ENCODE measurements around the gene ZNF268.

- RRBS: no CpG with 5 or more reads among the region's 14 CpGs
Measured at GRCh38 chr12:131756361-131756699, 45.4 kb downstream of the SFSWAP start.

GRCh38 chr12:131783735-131784485 lies 44.3 kb upstream of the MMP17 start:
- RRBS: 74% methylated on average over 3 of the region's 12 CpGs

DNA sequence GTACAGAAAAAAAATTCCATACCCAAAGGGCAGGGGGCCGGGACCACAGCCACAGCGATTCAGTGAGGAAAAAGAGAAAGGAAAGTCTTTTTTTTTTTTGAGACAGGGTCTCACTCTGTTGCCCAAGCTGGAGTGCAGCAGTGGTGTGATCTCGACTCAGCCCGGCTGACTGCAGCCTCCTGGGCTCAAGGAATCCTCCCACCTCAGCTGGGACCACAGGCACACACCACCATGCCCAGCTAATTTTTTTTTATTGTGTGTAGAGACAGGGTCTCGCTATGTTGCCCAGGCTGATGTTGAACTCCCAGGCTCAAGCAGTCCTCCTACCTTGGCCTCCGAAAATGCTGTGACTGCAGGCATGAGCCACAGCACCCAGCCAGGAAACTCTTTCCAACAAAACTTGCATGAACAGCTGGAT lies 35.2 kb upstream of the MMP17 start:
- RRBS: no CpG with 5 or more reads among the region's 6 CpGs

GRCh38 chr12:131928962-131929165 lies 212 bp upstream of the PUS1 start:
- RRBS: 1% methylated on average over 7 of the region's 20 CpGs

DNA sequence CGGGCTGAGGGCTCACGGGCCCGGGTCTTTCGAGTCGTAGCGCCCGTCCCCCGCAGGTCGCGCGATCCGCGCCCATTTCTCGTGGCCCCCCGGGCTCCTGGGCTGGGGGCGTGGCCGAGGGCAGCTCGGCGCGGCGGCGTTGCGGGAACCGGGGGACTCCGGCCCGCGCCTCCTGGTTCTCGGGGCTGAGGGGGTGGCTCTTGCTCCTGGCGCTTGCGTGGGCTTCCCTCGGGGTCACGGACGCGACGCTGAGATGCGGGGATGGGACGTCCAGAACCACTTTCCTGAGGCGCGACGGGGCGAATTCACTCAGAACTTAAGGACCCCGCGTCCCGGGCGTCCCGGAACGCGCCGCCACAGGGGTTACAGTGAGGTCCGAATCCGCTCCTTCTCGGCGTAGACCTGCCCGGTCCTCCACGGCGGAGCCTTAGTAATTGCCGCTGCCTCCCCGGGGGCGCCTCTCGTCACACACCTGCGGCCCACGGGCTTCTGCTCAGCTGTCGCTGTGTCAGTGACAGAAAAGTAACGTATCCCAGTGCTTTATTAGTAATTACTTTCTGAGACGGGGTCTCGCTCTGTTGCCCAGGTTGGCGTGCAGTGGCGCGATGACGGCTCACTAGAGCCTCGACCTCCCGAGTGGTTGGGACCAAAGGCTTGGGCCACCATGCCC lies 606 bp downstream of the EP400 start:
- RRBS: 1% methylated on average over 39 of the region's 72 CpGs

GRCh38 chr12:132138701-132139486 lies 5.2 kb downstream of the DDX51 start:
- RRBS: 70% methylated on average over 2 of the region's 25 CpGs

DNA sequence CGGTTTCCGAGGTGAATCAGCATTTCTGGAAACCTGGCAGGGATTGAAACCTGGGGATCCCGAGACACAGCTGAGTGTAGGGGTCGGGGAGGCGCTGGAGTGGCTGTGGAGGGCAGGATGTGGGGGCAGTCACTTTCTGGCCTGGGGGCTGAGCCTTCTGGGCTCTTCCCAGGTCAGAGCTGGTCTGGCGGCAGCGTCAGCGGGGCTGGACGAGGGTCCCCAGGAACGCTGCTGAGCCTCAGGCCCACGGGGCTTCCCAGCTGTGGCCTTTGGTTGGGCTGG lies 23.7 kb downstream of the NOC4L start:
- RRBS: no CpG with 5 or more reads among the region's 11 CpGs

DNA sequence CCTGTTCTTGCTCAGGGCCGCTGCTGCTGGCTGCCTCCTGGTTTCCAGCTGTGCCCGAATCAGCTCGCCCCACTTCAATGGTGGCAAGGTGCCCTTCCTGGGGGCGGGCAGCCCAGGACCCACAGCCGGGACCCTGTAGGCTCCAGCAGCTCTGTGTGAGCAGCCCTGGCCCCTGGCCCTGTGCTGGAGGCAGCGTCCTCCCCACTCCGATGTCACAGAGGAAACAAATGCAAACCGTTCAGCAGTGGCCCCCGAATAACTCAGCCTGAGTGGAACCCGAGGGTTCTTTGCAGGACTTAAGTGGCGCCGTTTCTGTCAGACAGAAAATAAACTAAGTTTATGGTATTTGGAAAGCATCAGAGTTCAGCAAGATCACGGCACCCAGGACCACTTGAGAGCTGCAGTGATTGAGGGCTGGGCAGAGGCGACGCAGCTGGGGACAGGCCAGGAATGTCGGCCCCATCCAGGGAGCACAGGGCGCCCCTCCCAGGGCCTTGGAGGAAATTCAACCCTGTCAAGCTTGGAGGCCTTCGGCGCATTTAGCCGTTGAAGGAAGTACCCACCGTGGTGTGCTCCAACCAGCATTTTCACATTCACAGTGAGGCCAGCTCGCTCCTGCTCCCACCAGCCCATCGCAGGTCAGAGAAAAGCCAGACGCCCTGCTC lies 55.9 kb downstream of the GALNT9 start:
- RRBS: no CpG with 5 or more reads among the region's 24 CpGs

DNA sequence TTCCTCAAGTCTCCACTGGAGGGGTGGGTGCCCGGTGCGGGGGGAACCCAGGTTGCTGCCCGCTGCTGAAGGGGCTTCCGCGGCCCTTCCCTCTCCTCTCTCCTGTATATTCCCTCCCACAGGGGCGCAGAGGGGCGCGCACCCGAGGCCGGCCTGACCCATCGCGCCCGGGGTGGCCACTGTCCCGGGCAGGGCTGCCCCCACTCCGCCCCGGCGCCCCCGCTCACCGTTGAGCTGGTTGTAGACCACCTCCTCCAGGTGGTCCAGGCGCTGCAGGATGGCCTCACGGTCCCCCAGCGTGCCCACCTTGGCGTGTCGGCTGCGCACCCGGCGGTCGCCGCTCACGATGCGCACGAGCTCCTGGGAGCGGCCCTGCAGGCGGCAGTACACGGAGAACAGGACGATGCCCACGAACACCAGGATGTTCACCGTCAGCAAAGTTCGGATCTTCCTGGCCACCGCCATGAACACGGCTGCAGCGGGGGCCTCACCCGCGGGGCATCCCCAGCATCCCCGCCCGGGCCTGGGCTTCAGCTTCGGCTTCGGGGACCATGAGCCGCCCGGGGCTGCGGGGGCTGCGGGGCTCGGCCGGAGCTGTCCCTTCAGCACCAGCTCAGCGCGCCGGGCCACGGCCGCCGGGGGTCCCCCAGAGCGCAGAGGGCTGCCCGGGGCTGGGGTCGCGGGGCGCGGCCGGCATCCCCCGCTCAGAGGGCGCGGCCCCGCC lies 488 bp downstream of the GALNT9 start:
- RRBS: 12% methylated on average over 20 of the region's 71 CpGs

DNA sequence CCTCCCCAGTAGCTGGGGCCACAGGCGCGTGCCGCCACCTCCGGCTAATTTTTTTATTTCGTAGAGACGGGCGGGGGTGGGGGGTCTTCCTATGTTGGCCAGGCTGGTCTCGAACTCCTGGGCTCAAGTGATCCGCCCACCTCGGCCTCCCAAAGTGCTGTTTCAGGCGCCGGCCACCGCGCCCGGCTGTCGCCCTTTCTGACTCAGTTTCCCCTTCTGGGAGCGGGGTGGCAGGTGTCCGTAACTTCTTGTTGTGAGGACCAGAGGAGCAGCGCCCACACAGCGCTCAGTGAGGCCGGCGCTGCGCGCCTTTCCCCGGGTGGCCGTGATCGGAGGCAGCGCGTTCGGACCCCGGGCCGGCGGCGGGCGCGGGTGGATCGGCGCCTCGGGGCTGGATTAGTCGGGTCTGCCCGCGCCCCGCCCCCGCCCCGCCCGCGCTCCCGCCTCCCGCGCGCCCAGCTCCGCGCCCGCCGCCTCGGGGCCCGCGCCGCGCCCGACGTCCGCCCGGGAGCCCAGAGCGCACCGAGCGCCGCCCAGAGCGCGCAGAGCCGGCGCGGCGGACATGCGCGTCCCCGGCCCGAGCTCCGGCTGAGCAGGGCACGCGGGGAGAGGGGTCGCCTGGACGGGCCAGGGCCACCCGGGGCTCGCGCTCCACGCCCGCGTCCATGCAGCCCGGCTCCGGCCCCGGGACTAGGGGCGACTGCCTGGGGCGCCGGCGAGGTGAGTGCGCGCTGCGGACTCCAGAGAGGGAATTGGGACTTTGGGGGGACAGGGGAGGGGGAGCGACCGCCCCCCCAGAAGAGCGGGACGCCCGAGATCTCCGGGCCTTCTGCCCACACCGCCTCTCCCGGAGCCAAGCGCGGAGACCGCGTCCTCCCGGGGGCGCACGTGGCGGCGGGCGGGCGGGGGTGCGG lies 50.6 kb downstream of the LRCOL1 start:
- RRBS: 2% methylated on average over 59 of the region's 119 CpGs

DNA sequence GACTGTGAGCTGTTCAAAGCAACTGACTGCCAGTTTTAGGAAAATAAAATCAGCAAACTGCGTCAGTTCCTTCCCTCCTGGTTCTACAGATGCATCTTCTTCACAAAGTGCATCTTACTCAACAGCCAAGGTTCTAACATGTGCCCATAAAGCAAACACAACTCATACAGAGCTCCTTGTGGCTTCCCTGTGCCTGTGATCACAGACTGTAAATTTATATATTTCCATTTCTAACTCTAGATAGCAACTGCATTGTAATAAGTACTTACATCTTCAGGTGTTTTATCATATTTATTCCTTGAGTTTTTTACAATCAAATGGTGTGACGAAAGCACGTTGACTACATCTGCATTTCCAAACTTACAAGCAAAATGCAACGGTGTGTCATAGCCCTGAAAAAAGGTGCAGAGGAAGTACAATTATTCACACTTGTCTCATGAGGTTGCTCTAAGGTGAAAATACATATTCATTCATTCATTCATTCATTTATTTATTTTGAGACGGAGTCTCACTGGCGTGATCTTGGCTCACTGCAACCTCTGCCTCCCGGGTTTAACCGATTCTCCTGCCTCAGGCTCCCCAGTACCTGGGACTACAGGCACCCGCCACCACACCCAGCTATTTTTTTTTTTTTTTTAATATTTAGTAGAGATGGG lies 18.6 kb downstream of the ANKLE2 start:
- RRBS: no CpG with 5 or more reads among the region's 9 CpGs

- RRBS: 99% methylated on average over 9 of the region's 37 CpGs
Measured at GRCh38 chr12:132747672-132748566, 13.7 kb downstream of the ANKLE2 start.

DNA sequence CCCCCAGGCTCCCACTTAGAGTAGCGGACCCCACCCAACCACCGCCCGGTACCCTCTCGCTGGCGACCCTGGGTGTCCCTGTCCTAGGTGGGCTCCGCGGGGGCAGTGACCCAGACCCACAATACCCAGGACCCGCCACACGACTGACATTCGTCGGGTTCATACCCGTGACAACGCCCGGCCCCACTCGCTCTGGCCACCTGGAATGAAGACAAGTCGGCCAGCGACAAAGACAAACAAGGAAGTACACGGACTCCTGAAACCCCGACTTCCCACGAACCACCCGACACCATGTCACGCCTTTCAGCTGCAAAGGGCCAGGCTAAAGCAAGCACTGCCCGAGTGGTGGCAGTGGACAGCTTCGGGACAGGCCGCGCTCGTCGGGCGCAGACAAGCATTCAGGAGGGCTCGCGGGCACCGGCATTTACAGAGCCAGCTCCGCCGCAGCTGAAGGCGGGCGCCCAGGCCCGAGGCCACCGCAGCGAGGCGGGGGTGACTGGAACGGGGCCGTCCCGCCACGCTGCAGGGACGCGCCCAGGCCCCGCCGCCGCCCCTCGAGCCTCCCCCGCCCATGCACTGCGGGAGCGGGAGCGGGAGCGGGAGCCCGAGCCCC lies 401 bp downstream of the GOLGA3 start:
- RRBS: no CpG with 5 or more reads among the region's 56 CpGs

DNA sequence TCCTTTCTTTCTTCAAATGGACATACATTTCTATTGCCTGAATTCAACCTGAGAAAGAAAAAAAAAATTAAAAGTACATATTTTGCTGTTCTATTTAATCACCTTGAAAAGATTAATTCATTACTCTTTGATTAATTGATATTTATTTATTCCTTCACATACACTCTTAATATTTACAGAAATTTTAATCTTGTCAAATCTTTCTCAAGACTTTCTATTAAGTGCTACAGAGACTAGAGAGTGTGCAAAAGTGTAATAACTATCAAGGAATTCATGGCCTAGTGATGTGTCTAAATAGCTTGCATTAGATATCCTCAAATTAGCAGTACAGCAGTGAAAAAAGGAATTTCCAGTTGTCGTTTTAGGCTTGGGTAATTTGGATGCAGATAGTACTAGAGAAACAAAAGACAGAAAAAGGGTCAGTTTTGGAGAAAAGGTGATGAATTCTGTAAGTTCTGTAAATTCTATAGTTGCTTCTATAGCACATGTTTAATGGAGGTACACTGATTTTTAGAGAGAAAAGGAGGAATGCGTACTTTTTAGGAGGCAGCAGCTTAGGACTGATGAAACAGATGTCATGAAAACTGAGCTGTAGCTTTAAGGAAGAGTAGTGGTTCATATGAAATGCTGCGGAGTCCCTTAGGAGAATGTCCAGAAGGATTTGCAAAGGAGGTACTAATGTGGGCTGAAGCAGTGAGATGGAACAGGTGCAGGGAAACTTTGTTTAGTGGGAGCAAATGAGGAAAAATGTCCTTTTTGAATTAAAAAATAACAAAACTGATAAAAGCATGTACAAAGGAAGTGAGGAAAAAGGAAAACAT lies 3.7 kb downstream of the ZNF140 start:
- RRBS: no CpG with 5 or more reads among the region's 3 CpGs

DNA sequence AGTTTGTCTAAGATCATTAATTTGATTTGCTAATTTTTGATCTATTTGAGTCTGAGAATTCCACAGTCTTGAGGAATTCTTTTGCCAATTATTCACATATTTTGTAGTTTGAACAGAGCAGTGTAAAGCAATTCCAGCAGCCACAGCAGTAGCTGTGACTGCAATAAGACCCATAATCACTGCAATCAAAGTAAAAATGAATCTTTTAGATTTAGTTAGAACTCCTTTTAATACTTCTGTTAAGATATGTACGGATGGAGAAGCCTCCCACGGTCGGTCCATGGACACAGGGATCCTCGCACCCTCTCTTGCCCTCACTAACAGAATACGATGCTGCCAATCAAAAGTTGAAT lies 11.3 kb downstream of the ZNF140 start:
- RRBS: no CpG with 5 or more reads among the region's 5 CpGs

DNA sequence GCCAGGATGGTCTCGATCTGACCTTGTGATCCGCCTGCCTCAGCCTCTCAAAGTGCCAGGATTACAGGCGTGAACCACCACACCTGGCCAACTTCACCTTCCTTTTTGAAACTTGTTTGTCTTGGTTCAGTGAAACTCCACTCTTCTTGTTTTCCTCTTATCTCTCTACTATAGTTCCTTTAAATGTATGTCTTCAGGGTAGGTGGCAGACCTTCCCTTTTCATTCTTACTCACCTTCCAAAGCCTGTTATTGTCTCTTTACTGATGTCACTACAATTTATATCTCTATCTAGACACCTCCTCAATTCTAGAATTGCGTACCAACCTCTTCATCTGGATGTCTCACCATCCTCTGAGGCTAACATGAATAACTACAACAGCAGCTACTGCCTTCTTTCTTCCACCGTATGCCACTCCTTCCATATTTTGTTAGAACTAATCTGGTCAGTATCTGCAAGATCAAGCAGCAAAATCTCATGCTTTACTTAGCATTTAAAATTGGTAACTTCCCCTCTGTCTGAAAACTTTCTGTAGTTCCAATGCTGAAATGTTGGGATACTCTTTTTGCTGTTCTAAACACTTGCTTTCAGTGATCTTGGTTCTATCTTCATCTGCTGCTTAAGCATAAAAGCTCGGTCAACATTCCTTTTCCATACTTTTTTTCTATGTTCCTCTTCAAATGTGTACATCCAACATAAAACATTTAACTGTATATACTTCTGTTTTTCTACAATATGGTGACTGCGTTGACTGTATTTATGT lies 11.7 kb downstream of the ZNF891 start:
- RRBS: no CpG with 5 or more reads among the region's 7 CpGs

GRCh38 chr12:133141302-133141827 lies 10.9 kb downstream of the ZNF10 start:
- RRBS: no CpG with 5 or more reads among the region's 4 CpGs

- RRBS: 2% methylated on average over 5 of the region's 51 CpGs
Measured at GRCh38 chr12:133181028-133182378, at the start of gene ZNF268. ZNF268 (plus strand) TSS chr12:133181495.